M059J (cell line): ENCODE measurements around a stretch of chr11.

DNA sequence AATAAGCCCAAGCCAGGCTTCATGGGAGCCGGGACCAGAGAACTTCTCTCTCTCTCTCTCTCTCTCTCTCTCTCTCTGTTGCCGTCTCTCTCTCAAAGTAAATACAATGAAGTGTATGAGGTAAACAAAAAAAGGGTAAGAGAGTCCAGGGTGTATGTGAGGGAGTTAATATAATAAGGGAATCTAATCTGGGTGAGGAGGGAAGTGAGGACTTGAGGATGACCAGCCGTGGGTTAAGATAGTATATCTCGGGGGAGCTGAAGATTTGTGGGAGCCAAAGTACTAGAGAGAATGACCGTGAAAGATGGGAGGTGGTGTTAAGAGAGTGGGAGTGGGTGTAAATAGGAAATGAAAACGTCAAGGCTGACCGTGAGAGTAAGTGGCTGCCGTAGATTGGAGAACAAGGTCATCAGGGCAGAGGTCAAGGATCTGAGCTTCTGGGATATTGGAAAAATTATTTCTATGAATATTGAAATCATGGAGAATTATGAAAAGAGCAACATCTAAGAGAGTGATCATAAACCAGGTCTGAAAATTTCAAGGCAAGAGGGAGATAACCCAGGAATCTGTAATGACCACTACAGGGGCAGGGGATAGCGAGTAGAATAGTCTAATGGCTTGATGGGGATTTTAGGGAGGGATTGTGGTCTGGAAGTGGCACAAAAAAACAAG is 71.7 kb downstream of the PRR5L start:
- RAMPAGE, long total RNA: no peak

DNA sequence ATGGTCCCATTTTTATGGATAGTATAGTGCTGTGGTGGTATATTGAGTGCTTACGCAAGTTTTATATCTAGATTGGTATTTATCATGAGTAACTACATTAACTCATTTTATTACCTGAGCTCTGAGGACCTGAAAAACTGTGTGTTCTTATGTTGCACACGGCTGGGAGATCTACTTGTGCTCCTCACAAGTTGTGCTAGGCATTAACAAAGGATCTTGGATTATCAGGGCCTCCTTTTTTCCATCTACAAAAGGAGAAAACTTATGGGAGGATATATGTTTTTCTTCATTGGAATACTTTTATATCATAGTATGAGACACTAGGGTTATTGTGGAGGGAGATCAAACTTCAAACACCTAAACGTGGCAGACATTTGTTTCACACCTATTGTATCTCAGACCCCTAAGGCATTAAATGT is 75.3 kb downstream of the PRR5L start:
- RAMPAGE, long total RNA: no peak

DNA sequence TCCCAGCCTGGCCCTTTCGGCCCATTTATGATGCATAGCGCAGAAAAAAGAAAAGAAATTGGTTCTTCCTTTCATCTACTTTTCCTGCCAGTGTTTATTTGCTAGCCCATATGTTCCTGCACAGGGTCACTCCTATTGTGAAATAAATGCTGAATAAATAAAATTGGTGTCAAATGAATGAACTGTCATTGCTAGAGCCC is 91.9 kb downstream of the PRR5L start:
- RAMPAGE, long total RNA: no peak

DNA sequence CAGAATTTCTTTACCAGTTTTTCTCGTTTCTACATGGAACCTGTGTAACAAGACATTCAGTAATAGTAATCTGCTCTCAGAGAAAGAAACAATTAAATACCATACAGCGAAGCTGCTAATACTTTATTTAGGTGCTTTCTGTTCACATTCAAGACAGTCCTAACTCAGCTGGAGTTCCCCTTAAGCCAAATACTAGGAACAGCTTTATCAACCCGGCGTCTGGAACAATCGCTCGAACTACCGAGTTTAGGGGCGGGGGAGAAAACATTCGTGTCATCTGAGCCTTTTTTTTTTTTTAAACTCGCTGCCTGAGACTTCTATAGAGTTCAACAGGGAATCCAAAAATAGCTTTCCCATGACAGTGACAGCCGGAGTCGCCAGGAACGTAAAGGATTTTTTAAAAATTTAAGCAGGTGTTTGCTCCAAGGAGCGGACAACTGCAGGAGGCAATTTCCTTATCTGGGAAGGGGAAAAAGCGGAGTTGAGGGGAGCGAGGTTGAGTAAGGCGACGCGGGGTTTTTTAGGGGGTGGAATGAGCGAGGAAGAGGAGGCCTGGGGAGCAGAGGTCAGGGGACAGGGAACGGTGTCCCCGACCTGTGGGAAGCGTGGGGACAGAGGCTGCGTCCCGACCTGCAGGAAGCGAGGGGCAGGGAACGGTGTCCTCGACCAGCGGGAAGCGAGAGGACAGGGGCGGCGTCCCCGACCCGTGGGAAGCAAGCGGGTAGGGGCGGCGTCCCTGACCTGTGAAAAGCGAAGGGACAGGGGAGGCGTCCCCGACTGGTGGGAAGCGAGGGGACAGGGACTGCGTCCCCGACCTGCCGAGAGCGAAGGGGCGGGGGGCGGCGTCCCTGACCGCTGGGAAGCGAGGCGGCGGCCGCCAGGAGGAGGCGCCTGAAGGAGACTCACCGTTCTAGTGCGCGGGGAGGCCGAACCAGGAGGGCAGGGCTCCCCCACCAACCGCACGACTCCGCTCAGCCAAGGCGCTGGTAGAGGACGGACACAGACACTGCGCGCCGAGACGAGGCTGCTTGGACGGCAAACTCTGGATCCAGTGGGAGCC is 600 bp downstream of the TRAF6 start:
- RAMPAGE, long total RNA: no peak

GRCh38 chr11:43351902-43352373 is 6.8 kb upstream of the TTC17 start:
- RAMPAGE, long total RNA: no peak

GRCh38 chr11:43425592-43425916 is 66.8 kb downstream of the TTC17 start:
- RAMPAGE, long total RNA: no peak

GRCh38 chr11:43462148-43462653 is 103.5 kb downstream of the TTC17 start:
- RAMPAGE, long total RNA: no peak

DNA sequence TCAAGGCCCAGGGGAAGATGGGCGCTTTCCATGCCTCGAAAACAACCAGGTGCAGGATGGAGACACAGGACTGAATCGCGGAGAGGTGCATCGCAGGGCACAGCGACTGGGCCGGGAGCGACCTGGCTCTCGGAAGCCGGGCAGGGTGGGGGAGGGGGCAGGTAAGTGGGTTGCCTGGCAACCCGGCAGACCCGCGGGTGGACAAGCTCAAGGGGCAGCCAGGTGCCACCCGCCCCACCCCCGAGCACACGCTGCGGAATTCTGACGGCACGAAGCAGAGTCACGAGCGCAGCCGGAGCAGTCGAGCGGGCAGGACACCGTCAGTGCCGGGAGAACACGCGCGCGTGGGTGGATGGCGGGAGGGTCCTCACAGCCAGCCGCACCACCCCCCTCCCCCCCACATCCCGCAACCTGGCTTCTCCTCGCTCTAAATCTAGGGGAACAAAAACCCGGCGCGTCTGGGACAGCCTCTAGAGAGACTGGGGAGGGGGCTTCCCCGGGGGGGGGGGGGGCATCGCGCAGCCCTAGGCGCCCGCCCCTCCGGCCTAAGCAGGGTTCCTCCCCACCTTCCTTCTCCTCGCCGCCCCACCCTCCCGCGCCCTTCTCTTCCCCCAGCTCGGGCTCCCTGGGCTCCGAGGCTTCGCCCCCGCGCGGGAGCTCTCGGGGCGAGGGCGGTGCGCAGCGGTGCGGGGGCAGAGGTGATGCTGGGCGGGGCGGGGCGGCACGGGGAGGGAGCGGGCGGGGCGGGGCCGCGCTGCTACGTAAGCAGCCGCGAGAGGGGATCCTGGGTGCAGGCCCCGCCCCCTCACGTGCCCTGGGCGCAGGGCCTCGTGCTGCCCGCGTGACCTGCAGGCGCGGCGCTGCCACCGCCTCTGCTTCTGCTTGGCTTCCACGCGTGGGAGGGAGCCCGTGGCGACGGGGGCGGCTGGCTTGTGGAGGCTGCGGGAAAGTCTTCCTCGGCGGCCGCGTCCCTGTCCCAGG is 133.0 kb upstream of the HSD17B12 start:
- RAMPAGE, long total RNA: no peak

- RAMPAGE, long total RNA: no peak
Observed at GRCh38 chr11:43557462-43558167, 122.9 kb upstream of the HSD17B12 start.

DNA sequence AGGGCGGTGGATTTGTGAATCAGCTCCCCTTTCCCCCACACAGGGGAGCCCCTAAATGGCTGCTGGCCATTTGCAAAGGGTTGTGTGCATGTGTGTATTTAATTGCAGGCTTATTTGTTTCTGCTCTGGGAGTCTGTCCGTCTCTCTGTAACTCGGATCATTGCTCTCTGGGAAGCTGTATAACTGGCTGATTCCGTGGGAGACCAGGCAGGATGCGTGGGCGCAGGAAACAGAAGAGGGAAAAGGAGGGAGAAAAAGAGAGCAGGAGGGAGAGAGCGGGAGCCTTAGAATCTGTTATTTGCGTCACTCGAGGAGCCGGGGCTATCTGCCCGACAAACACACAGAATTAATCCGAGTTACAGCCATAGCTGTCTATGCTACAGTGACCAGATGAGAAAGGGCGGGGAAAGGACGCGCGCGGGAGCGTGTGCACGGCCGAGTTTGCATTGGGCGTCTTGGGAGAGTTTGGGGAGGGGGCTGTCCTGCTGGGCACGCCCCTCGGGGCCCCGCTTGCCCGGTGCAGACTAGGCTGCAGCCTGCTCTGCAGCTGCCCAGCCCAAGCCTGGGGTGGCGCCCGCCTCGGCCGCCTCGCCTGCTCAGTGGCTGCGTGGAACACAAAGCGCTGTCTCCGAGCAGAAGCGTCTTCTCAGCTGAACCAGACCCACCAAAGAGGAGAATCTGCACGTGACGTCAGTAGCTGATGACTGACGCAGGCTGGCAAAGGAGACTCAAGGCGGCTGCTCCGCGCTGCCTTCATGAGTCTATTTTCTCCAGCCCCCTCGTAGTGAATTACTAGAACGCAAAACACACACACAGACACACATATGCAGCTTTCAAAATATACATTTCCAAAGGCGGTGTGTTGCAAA is 105.3 kb upstream of the HSD17B12 start:
- RAMPAGE, long total RNA: no peak

DNA sequence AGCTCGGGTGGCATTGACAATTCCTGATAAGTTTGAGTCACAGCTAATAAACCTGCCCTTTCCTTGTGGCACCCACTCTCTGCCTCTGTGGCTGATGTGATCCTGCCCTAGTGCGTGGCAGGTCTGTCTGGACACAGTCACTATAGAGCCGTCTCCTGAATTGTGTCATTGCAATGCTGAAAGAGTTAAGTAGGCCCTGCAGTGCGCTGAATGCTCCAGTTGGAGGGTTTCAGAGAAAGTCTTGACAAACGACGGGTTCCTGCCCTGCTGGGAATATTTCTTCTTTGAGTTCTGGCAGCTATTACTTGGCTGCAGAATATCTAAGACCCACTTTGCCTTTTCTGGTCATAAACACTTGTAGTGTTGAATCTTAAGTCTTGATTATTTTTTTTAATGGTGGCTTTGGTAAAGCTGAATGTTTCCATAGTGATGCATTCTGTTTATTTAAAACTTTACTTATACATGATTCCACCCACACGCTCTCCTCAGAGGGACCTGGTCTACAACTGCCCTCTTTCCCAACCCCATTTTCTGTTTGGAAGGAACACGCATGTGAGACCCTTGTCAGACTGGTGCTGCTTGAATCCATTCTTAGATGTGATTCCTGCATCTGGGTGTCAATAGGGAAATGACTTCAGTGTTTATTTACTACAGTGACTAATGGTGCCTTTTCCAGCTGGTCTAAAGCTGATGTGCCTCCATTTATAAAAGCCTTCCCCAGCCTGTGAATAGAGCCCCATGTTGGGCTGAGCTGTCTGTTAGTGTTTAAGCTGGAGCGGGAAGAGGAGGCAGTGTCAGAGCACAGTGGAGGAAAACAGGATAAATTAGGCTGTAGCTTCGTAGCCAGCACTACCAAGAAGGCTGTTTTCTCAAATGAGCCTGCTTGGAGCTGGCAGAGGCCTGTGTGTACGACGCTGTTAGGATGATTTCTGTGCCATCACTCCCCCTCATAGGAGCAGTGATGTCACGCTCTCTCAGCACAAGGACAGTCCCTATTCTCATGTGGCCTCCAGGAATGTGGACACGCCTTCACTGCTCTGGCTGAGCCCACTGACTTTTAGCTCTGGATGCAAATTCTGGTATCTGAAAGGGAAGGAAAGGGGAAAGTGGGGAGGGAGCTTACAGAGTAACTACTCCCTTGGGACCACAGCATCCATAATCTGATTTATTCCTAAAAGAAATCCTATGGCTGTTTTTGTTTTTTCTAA is 19.0 kb upstream of the C11orf96 start:
- RAMPAGE, long total RNA: no peak

DNA sequence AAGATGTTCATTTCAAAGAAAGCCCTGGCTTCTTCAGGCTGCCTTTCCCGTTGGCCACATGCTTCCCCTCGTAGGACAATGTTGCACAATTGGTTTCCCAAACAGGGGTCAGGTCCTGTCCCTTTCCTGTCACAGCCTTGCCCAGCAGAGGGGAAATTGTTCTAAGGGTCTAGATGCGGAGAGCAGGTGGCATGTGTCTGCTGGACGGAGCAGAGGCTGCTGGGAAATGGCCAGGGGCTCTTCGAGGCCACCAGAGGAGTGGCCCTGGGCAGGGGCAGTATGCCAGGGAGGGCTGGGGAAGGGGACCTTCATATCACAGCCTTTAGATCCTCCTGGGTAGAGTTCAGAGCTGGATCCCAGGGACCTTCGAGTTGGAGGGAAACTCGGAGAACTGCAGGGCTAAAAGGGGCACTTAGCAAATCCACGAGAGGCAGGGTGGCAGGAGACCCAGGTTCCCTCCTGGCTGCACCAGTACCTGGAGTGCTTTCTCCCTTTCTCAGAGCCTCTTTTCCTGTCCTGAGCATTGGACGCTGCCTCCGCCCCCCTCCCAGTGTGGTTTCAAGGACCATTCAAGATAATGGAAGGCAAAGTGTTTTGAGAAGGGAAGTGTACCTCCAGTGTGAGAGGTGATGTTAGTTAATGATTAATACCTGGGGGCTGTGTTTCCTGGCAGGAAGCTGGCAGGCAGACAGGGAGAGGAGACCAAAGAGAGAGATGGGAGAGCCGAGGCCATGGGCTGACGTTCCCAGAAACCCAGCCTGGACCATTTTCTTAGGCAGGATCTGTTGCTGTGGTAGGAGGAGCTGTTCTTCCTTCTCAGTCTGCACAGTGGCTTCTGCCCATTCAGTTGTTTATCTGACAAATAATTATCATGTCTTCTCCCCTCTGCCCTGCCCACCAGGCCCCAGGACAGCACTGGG is 42.5 kb downstream of the C11orf96 start:
- RAMPAGE, long total RNA: no peak

GRCh38 chr11:43989613-43990291 is 47.3 kb downstream of the C11orf96 start:
- RAMPAGE, long total RNA: no peak

DNA sequence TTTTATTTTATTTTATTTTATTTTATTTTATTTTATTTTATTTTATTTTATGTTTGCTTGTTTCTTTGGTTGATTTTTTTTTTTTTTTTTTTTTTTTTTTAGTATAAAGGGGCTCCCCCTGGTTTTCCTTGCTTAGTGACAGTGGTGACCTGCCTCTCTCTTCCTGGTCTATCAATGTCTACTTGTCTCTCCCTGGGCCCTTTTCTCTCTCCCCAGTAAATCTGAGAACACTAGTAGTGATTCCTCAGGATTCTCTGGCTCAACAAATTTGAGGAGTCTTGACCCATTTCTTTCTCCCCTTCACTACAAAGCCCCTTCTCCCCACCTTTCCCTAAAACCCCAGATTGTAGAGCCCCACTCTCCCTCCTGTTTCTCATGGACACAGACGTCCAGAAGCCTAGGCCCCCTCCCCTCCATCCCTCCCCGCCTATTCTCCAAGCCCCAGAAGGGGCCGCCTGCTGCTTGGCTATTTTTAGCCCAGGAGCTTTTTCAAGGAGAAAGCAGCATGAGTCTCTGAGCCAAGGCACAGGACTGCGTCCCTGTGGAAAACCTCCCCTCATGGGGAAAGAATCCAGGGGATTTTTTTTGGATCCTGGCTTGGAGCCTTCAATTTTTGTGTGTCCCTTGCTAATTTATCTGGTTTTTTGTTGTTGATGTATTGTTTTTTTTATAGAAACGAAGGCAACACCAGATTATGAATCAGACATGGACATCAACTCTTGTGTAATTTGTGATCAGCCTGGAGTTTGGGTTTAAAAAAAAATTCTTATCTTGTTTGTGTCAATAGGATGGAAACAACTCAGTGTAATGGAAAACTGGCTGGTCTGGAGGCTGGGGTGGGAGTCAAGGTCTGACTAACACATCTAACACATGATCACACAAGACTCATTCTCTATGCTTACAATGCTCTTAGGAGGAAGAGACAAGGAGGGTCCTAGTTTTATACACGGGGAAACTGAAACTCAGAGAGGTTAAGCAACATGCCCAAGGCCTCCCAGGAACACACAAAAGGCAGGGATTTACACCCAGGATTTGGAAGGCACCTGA is 17.5 kb upstream of the ACCSL start:
- RAMPAGE, long total RNA: no peak

GRCh38 chr11:44557472-44557912 is 8.0 kb upstream of the CD82 start:
- RAMPAGE, long total RNA: no peak

DNA sequence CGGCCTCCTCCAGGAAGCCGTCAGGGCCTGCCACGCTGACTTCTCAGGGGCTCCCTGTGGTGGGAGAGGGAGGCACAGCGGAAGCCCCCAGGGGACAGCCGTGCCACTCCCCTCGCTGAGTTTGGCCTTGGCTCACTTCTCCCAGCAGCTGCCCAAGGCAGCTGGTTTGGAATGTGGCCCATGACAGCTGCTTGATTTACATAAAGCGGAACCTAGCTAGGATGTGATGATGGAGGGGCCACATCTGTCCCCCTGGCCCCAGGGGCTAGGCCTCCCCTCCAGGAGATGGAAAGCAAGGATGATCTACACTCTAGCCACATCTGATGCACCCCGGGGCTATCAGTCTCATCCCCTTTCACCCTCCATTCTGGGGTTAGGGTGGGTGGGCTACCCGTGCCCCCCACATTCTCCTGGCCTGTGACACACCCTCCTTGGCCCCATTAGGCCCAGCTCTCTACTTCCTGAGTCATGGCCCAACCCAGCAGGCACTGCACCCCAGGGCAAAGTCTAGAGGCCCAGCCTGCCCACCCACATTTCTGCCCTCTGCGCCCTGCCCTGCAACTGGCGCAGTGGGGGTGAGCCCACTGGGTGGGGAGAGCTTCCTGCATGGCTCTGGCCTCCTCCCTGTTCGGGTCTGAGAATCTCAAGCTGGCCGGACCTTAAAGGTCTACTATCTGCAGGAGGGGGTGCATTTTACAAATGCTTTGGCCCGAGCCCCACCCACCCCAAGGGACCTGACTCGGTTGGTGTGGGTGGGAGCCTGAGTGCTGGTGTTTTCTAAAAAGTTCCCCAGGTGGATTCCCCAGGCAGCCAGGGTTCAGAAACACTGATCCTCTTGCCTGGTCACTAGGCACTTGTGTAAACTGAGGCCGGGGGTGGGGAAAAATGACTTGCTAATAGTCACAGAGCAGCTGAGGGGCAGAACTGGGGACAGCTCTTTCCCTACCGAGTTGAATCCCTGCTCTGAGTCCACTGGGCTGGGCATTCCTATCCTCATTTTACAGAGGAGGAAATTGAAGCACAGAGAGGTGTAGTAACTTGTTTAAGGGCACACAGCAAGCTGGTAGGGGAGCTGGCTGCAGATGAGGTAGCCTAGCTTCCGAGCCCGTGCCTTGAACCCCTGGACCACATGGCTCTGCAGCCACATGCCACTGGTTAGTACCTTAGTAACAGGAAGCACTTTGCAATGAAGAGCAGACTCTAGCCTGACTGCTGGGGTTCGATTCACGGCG is 36.0 kb downstream of the CD82 start:
- RAMPAGE, long total RNA: no peak

- RAMPAGE, long total RNA: no peak
Observed at GRCh38 chr11:44615756-44616166, 50.3 kb downstream of the CD82 start.

DNA sequence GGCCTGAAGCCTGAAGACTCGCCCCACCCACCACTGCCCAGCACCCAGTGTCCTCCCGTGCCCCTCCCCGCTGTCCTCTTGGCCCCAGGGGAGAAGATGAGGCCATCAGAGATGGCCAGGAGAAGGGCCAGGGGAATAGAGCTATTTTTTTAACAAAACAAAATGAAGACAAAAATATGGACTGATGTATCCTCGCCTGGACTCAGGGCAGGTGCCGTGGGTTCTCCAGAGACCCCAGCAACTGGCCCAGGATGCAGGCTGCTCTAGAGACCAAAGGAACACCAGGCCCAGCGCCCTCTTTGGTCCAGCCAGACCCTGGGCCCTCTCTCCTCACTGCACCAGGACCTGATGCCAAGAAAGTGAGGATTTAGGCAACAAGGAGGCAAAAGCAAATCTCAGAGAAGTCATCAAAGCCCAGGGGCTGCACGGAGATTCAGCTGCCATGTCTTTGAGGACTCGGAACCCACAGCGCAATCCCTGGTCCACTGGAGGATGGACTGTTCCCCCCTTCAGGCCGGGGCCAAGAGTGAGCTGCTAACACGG is 21.4 kb downstream of the TP53I11 start:
- RAMPAGE, long total RNA: no peak

DNA sequence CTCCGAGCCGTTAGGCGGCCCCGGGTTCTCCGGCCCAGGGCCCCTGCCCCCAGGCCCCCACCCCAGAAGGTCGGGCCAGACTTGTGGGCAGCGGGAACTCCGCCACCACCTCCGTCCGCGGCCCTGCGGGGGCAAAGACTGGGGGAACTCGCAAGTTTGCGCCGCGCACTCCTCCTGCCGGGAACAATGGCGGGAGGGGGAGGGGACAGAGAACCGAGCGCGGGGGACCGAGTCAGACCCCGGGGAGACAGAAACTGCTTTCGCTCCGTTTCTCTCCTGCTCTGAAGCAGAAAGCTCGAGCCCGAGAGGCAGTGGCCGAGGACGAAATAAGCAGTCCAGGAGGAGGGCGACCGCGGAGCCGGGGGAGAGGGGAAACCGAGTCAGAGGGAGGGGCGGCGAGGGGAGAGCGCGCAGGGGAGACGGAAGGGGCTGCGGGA is 644 bp downstream of the TP53I11 start:
- RAMPAGE, long total RNA: no peak

- RAMPAGE, long total RNA: no peak
Observed at GRCh38 chr11:44979555-44980357, 29.1 kb upstream of the TP53I11 start.